ENCODE data around the genes ZNF512 and CCDC121.

GRCh38 chr2:26311245-26311607, 34.7 kb upstream of the SELENOI start:
- RRBS, result no CpG with 5 or more reads among the region's 11 CpGs

GRCh38 chr2:26456363-26457156, 54.8 kb downstream of the DRC1 start:
- RRBS, result no CpG with 5 or more reads among the region's 12 CpGs

DNA sequence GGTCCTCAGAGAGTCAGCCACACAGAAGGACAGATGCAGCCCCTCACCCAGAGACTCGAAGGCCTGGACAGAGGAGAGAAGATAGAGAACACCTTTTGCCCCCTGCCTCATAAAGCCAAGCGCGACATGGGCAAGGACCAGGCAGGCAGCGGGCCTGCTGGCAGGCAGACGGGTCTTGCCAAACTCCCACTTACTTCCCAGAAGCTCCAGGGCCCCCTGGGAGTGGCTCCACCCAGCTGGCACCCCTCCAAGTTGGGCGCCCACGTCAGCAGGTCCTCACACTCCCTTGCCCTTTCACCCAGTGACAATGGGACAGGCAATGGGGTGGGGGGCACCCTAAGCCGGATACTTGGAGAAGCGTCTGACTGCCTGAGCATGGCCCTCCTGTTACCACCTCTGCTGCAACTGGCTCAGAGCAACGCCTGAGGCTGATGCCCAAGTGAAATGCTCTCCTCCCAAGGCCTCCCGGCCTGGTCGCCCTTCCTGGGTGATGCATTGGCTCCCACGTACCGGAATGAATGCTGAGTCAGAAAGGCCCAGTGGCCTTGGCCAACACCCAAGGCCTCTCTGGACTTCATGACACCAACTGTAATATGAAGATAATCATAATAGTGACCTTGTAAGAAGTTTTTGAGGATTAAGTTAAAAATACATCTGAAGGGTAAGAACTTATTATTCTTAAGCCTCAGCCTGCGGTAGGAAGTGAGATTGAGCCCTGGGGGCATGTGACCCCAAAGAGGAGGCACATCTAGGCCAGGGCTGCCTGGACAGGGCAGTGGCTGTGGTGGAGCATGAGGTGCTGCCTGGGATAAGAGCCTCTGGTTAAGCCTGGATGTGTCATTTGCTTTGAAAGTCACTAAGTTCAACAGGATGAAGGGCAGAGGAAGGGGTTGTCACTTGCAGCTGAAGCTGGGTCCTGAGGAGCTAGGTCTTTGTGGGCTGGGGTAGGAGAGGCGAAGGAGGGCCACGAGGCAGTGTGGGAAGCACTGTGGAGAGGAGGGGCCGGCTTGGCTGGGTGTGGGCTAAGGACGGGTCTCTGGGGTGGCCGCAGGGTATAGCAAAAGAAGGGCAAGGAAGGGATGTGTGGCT, 31.7 kb downstream of the KCNK3 start:
- RRBS, result no CpG with 5 or more reads among the region's 20 CpGs

DNA sequence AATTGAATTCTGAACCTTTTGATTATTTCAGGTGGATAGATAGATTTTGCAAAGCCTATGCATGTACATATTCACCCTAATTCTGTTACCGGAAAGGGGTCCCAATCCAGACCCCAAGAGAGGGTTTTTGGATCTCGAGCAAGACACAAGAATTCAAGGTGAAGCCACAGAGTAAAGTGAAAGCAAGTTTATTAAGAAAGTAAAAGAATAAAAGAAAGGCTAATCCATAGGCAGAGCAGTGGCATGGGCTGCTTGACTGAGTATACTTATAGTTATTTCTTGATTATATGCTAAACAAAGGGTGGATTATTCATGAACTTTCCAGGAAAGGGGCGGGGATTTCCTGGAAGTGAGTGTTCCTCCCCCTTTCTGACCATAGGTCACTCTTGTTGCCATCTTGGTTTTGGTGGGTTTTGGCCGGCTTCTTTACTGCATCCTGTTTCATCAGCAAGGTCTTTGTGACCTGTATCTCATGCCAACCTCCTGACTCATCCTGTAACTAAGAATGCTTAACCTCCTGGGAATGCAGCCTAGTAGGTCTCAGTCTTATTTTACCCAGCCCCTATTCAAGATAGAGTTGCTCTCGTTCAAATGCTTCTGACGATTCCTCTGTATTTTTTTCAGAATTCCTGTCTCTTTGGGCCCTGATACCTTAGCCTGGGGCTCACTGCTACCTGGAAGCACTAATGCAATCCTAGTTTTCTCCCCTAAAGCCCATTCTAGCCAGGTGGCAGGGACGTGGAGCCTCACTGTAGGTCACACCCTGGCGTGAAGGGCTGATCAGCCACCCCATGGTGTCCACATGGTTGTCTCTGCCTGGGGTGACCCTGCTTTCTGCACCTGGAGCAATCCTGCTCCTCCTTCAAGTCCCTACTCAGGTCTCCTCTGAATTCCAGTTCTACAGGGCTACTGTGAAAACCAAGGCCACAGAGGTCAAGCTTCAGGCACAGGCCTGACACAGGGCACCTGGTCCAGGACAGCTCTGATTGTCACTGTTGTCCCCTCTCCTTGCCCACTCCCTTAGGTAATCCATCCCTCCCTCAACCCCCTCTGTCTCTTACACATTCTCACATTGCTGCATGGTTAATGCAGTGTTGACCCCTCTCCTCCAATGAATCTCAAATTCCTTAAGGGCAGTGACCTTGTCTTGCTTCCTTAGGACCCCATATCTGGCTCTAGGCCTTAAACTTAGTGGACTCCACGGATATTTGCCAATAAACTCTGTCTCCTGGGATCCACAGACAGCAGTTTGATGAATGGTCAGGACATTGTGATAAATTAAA, 5.9 kb upstream of the SLC35F6 start:
- RRBS, result no CpG with 5 or more reads among the region's 9 CpGs

GRCh38 chr2:26771281-26771948, 7.3 kb downstream of the SLC35F6 start:
- RRBS, result no CpG with 5 or more reads among the region's 3 CpGs

DNA sequence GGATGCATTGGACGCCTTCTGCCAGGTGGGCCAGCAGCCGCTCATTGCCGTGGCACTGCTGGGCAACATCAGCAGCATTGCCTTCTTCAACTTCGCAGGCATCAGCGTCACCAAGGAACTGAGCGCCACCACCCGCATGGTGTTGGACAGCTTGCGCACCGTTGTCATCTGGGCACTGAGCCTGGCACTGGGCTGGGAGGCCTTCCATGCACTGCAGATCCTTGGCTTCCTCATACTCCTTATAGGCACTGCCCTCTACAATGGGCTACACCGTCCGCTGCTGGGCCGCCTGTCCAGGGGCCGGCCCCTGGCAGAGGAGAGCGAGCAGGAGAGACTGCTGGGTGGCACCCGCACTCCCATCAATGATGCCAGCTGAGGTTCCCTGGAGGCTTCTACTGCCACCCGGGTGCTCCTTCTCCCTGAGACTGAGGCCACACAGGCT, 7.7 kb upstream of the CENPA start:
- RRBS, result no CpG with 5 or more reads among the region's 16 CpGs

DNA sequence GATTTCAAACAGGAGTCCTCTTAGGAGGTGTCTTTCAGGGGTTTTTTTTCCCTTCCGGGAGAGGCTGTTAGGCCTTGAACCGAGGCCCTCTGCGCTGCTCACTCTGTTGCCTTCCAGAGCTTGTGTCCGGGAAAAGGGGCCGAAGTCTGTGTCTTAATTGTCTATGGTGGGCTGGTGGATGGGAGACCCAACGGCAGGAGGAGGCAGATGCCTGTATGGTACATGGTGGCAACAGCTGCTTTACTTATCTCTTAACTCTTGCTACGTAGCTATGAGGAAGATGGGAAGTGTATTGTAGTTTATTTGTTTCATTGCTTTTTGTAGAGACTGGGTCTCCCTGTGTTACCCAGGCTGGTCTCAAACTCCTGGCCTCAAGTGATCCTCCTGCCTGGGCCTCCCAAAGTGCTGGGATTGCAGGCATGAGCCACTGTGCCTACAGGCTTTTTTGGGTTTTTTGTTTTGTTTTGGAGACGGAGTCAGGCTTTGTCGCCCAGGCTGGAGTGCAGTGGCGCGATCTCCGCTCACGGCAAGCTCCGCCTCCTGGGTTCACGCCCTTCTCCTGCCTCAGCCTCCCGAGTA, 1.0 kb downstream of the CENPA start:
- RRBS, result 7% methylated on average over 3 of the region's 16 CpGs

GRCh38 chr2:26846396-26846641, 1.6 kb upstream of the DPYSL5 start:
- RRBS, result 3% methylated on average over 4 of the region's 15 CpGs

DNA sequence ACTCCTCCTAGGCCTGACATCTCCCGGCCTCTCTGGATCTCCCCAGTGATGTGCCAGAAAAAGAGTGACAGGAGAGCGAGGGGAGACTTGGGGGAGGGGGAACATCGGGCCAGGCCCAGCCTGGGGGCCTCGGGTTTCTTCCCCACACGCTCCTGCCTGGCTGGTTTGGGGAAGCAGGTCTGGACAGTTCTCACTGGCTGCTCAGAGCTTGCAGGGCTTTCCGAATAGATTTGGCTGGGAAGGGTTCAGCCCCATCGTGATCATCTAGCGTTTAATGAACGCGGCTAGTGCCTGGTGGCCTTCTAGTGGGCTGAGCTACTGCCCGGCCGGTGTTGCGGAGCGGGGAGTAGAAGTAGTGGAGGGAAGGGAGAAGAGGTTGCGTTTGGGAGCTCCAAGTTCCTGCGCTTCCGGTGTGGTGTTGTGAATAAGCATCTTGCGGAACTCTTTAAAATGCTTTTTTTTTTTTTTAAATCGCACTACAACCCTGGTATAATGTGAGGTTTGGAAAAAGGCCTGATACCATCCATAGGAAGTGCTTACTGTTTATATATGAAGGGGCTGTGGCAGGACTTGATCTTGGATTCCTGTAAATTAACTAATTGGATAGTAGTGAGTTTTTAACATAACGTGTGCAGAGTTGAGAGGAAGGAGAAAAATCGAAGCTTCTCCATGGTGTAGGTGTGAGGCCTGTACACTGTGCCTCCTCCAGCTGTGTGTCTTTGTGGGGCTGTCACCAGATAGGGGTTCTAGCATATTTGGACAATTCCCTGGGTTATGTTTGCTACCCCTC, 924 bp downstream of the MAPRE3 start:
- RRBS, result 95% methylated on average over 6 of the region's 21 CpGs

DNA sequence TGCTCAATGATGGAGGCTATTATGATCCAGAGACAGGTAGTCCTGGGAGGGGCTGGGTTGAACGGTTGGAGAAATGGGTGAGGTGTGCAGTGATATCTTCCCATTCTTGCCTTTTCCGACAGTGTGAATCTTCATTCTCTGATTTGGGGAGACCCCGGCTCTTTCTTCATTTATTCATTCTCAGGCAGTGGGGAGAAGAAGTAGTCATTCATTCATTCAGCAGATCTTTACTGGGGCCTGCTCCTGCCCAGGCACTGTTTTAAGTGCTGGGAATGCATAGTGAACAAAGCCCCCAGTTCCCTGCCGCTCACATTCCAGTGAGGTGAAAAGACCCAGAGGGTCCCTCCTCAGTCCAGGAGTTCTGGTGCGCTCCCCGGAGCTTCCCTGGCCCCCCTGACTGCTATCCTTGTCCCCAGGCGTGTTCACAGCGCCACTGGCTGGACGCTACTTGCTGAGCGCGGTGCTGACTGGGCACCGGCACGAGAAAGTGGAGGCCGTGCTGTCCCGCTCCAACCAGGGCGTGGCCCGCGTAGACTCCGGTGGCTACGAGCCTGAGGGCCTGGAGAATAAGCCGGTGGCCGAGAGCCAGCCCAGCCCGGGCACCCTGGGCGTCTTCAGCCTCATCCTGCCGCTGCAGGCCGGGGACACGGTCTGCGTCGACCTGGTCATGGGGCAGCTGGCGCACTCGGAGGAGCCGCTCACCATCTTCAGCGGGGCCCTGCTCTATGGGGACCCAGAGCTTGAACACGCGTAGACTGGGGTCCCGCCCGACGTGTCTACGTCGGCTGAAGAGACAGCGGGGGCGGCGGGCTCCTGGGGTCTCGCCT, 1.1 kb upstream of the KHK start:
- RRBS, result 1% methylated on average over 16 of the region's 44 CpGs

DNA sequence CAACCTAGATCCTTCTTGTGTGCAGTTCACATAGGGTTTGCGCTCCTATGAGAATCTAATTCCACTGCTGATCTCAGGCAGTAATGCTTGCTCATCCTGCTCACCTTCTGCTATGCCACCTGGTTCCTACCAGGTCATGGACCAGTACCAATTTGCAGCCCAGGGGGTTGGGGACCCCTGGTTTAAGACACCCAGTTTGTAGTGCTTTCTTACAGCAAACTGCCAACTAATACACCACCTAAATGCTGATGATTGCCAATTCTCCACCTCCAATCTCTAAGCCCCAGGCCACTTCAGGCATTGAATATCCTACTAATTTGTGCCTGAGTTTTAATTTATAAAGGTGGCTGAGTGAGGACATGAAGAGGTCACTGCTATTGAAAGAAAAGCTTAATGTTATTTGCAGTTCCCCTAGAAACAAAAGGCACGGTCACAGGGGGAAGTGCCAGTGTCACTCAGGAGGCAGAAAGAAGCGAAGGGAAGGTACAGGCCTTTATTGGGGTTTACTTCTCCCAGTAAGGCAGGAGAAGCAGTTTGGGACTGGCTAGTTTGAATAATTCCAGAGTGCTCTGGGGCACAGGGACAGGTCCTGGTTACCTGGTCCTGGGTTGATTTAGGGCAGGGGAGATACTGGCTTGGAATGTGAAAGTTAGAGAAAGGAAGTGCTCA, 1.8 kb upstream of the ABHD1 start:
- RRBS, result no CpG with 5 or more reads among the region's 3 CpGs

DNA sequence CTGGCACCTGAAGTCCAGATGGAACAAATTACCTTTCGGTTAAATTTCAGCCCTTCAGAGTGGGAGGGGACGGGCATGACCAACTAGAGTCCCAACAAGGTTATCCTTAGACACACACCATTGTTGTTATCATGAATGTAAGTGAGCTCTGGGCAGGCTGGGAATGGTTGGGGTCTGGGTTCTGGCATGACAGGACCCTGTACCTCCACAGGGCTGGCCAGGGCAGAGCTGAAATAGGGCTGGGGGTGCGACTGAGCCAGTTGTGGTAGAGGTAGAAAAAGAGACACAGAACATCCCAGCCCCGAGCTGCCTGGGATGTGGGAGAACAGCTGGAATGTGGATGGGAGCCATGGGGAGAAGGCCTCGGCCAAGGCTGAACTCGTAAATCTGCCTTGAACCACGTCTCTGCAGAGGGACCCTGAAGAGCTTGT, 5.5 kb downstream of the TCF23 start:
- RRBS, result no CpG with 5 or more reads among the region's 7 CpGs

- RRBS, result no CpG with 5 or more reads among the region's 3 CpGs
Measured at GRCh38 chr2:27191609-27191974, 20.2 kb upstream of the ATRAID start.

- RRBS, result no CpG with 5 or more reads among the region's 4 CpGs
Measured at GRCh38 chr2:27352636-27353210, 3.8 kb downstream of the GTF3C2 start.

DNA sequence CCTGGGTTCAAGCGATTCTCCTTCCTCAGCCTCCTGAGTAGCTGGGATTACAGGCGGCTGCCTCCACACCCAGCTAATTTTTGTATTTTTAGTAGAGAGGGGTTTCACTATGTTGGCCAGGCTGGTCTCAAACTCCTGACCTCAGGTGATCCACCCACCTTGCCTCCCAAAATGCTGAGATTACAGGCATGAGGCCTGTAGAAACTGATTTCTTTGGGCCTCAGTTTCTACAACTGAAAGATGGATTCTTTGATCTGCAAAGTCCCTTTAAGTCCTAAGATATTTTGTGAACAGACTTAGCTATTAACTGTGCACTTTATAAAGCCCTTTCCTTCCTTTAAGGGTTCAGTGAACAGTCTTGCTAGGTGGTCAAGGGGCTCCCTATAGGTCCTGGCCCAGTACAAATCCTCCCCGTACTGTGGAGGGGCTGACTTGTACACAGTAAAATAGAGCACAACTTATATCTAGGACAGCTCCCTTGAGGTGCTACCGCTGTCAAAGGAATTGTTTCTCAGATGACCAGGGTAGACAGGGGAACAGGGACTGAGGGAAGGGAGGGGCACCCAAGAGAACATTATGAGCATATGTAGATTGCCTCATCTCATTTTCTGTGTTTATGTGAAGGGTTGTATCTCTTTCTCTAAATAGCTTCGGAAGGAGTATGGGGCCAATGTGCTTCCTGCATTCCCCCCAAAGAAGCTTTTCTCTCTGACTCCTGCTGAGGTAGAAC, 1.7 kb downstream of the SNX17 start:
- RRBS, result no CpG with 5 or more reads among the region's 5 CpGs

GRCh38 chr2:27379596-27380056, 908 bp downstream of the ZNF513 start:
- RRBS, result no CpG with 5 or more reads among the region's 2 CpGs

- RRBS, result no CpG with 5 or more reads among the region's 5 CpGs
Measured at GRCh38 chr2:27408232-27408587, 1.2 kb downstream of the PPM1G start.

DNA sequence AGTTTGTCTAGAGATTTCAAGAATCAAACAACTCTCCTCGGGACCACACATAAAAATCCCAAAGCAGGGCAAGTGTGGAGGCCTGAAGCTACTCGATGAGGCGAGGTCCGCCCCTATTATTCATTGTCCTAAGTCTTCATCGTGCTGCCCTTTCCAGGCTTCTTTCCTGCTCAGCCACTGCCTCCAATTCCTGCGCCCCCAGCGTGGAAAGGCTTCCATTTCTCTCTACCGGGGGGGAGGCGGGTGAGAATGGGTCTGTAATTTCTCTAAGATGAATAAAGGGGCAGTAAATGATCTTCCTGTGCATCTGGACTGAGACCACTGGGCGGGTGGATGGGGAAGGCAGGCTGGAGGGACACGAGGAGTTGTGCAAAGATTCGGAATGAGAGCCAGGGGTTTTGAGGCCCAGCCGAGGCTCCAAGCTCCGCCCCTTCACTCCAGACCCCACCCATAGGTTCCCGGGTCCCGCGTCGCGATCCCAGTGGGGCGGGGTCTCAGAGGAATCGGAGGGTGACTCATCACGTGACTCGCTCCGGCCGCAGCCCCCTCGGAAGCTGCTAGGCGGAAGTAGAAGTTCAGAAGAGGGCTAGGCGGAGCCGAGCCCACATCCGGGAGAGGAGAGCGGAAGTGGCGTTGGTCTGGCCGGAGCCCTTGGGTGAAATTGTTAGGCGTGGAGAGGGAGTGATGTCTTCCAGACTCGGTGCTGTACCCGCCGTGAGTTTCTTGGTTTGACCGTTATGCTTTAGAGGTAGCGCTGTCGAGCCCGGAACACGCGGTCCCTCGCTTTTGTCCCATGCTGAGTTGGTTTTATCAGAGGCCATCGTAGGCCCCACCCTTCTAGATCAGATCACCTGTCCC, at the start of gene ZNF512:
ZNF512 (plus strand) TSS at position 614 of the 858 bp plus-strand sequence.
- RRBS, result 2% methylated on average over 16 of the region's 45 CpGs

- RRBS, result no CpG with 5 or more reads among the region's 5 CpGs
Measured at GRCh38 chr2:27627802-27628327, 947 bp downstream of the CCDC121 start.

- RRBS, result 3% methylated on average over 3 of the region's 43 CpGs
Measured at GRCh38 chr2:27628328-27629148, at the start of gene CCDC121. Gene CCDC121 (minus strand): TSS chr2:27629012.